Measurements from ENCODE around the genes GZF1, CST3 and CST2.

DNA sequence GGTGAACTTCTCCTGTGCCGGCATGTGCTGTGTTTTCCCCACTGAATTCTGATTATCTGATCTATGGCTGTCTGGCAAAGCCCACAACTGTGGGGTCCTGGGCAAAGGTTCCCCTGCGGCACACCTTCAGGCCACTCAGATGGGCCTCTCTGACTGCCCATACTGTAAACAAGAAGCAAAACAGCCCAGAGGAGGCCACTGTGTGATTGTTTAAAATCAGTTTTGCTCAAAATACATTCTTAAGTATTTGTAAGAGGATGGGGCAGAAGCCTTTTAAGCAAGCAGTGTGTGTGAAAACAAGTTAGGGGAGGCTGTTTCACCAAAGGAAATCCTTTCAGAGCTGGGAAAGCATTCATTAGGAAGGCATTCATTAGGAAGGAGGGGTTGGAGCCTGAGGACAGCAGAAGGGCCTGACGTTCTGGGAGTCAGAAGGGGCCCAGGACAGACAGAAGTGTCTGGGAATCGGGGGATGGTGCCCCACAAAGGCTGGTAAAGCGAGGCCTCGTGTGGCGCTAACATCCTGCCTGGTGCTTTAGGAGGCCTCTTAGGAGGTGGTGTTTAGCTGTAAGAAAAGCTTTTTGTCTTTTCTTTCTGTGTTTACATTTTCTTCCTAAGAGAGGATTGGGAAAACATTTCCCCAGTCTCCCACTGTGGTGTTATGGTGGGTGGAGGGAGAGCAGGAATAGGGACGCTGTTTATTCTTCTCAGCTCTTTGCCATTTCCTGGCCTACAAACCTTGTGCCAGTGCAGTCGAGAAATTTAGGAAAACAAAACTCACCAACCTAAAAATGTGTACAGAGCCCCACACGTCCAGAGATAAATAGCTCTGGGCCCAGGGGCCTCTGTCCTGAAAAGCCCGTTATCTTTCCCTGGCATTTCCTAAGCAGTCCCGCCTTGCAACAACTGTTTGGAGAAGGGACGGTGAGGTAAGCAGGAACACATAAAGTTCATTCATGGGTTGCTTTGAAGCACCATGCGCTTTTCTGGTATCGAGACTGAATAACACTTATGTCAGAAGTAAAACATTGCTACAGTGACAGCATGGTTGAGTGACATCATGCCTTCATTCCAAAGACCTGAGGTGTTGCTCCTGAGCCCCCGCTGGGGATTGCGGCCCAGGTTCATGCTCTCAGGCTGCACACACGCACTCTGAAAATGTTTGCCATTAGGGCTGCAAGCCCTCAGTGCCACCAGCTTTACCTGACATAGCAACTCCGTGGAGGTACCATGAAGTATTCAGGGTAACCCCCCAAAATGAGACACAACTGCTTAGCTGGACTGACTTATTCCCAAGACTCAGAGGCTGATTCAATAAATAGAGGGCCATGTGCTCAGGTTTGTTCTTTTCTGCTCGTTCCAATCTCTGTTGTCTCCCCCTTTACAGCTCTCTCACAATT is 80.3 kb upstream of the NXT1 start:
- RRBS, result no CpG with 5 or more reads among the region's 20 CpGs

DNA sequence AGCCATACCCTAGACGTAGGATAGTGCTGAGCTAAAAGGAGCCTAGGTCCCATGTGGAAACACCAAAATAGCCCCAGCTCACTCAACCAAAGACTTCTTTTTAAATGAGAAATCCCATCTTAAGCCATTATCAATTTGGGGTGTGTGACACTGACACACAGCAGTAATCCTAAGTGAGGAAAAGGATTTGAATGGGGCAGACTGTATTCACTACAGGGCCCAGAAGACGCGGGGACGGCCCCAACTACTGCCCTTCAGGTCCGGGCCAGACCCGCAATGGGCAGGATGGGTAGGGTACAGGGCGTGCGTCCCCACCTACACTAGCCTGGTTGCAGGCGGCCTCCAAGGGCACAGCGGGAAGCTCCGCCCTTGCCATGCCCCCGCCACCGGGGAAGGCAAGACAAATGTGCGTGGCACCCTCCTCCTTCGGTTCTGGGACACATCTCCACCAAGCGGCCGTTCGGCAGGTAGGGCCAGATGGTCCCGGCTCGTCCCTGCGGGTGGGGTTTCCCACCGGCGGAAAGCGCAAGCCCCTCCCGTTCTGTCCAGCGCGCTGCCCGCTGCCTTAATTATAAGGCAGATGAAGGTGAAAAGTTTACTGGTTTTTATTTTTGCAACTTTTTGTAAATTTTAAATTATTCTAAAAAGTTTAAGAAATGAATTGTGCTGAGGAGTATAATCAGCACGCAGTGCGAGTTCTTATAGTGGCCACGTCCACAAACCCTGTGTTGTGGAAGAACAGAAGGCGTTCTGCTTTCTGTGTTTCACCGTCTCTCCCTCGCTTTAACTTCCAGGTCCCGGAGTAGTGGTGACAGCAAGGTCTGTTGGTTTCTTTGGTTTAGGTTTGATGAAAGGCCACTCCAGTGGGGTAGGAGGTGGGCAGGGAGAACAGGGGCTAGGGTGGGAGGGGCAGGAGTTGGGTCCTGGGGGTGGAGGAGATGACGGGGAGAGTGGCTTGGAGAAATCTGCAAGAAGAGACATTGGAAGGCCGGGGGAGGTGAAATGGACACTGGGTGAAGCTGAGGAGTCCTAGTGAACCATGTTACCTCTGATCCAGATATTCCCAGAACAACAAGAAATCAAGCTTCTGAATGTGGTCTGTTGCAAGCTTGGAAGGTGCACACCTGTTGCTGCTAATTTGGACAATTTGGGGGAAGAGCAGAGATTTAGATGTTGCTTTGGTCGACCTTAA is 5.6 kb upstream of the GZF1 start:
- RRBS, result 53% methylated on average over 6 of the region's 38 CpGs

DNA sequence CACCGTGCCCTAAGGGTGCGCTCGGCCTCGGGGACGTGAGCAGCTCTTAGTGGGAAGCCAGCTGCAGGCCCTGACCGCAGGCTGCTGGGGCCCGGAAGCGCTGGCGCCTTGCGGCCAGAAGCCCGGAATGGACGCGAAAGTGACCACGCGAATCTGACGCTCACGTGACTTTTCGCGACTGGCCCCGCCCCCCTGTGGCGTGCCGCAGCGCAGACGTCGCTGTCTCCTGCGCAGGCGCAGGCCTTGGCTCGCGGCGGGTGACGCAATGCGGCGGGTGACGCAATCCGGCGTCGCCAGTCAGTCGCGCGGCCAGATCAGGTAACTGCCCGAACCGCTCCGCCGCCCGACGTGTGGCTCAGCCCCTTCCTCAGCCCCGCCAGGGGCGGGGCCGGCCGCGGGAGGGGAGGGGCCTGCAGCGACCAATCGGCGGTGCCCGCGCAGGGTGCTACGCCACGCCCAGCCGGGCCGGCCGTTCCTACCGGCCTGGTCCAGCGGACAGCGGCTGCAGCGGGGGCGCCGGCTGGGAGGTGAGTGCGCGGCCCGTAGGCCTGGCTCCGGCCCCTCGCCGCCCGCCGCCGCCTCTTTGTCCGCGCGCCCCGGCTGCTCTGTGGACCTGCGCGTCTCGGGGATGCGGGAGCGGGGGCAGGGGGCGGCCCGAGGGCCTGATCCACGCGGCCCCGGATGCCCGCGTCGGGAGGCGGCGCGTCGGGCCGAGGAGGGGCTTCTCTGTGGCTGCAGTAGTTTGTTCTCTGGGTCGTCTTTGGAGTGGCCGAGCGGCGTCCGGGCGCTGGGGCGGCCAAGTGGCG is at the start of gene GZF1:
TSS of gene GZF1 (plus strand) at position 472 of the 806 bp plus-strand sequence.
- RRBS, result 2% methylated on average over 46 of the region's 106 CpGs

DNA sequence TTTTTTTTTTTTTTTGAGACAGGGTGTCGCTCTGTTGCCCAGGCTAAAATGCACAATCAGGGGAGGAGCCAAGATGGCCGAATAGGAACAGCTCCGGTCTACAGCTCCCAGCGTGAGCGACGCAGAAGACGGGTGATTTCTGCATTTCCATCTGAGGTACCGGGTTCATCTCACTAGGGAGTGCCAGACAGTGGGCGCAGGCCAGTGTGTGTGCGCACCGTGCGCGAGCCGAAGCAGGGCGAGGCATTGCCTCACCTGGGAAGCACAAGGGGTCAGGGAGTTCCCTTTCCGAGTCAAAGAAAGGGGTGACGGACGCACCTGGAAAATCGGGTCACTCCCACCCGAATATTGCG is 4.7 kb upstream of the NAPB start:
- RRBS, result no CpG with 5 or more reads among the region's 21 CpGs

GRCh38 chr20:23524071-23524298 is 33.1 kb downstream of the CST8 start:
- RRBS, result no CpG with 5 or more reads among the region's 9 CpGs

DNA sequence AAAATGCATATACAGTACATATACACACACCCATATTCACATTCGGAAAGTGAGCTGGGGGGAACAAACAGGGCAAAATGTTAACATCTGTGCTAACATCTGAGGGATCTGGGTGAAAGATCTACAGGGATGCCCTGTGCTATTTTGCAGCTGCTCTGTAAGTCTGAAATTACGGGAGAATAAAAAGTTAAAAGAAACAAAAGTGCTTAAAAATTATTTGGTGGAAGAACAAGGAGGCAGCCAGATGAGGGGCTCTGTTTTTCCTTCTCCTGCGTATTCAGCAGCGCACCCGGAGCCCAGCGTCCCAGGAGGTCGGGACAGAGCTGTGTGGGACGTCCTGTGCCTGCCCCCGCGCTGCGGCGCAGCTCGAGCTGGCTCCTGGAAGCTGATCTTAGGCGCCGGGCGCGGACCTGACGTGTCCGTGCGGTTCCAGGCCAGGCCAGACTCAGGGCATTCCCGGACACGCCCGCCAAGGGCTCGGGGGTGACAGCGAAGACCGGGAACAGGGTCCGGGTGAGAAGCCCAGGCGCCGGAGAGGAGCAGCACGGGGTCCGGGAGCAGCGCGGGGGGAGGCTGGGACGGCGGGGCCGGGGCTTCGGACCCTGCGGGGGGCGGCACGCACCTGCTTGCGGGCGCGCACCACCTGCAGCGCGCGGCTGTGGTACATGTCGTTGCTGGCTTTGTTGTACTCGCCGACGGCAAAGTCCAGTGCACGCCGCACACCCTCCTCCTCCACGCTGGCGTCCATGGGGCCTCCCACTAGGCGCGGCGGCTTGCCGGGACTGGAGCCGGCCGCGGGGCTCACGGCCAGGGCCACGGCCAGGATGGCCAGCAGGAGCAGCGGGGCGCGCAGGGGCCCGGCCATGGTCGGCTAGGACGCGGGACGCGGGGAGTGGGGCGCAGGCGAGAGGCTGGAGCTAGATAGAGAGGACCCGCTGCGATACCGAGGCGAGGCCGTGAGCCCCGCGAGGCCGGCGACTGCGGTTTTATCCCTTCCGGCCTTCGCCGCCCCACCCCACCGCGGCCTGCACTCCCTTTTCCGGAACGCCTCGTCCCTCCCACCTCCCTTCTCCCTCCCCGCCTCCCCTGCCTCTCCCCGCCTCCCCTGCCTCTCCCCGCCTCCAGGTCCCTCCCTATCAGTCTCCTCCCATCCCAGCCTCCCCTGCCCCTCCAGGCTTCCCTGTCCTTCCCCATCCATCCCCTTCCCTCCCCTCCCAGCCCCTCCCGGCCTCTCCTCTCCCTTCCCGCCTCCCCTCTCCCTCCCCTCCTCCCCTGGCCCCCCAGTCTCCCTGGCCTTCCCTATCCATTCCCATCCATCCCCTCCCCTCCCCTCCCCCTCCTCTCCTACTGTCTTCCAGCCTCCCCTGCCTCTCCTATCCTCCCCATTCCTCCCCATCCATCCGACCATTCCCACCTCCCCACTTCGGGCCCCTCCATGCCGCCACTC is at the start of gene CST3:
TSS of gene CST3 (minus strand) at position 958 of the 1,447 bp plus-strand sequence.
- RRBS, result 3% methylated on average over 36 of the region's 100 CpGs

DNA sequence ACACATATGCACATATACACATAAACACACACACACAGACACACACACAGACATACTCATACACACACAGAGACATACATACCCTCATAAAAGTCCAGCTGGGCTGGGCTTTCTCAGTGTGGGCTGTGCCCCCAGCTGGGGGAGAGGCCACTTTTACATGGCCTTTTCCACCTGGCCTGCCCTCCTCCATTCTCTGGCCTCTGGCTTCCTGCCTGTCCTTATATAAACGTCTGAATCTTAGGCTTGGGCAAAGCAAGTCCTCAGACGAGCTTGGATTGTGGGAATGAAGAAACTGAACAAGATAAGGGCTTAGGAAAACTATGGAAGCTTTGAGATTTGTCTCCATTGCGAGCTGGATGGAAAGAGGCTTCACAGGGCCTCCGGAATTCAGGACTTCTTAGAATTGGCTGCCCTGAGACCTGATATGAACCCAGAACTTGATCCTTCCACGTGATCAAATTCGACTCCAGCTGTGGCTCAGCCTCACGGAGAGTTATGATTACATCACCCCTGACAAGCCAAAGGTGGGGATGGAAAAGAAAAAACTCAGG is 22.5 kb upstream of the CST3 start:
- RRBS, result no CpG with 5 or more reads among the region's 7 CpGs

GRCh38 chr20:23826641-23826840 is at the start of gene CST2:
CST2 (minus strand) TSS chr20:23826729.
- RRBS, result no CpG with 5 or more reads among the region's 2 CpGs

- RRBS, result no CpG with 5 or more reads among the region's 15 CpGs
Measured at GRCh38 chr20:23980939-23981525, 7.5 kb downstream of the GGTLC1 start.

GRCh38 chr20:24027135-24027735 is 38.7 kb upstream of the GGTLC1 start:
- RRBS, result no CpG with 5 or more reads among the region's 9 CpGs

DNA sequence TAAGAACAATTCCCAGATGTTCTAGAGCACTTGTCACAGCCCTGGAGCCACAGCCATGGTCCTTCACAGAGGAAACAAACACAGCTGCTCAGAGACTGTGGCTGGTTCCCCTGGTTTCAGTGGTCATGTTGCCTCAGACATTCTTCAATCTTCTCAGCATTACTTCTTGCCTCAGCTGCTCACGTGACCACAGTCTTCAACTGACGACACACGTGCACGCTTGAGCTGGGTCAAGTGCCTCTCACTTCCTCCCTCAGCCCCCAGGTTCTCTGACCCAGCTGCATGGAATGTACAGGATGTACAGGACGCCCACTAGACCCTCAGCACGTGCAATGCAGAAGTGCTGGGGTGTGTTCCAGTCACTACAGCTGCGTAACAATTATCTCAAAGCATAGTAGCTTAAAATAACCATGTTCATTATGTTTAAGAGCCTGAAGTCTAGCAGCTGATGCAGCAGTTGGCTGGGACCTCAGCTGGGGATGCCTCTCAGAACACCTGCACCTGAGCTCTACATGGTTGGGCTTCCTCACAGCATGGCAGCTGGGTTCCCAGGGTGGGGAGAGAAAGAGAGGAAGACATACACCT is 159.9 kb upstream of the GGTLC1 start:
- RRBS, result no CpG with 5 or more reads among the region's 7 CpGs

DNA sequence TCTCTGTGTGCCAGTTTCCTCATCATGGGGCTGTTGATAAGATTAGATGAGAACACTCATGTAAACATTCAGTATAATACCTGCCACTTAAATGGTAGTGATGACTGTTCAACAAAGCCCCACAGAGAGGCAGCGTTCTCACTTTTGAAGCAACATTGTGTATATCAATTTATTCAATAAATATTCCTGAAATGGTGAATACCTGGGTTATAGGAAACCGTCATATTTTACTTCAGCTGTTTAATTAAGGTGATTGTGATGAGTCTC is 114.6 kb upstream of the CST7 start:
- RRBS, result no CpG with 5 or more reads among the region's 2 CpGs

DNA sequence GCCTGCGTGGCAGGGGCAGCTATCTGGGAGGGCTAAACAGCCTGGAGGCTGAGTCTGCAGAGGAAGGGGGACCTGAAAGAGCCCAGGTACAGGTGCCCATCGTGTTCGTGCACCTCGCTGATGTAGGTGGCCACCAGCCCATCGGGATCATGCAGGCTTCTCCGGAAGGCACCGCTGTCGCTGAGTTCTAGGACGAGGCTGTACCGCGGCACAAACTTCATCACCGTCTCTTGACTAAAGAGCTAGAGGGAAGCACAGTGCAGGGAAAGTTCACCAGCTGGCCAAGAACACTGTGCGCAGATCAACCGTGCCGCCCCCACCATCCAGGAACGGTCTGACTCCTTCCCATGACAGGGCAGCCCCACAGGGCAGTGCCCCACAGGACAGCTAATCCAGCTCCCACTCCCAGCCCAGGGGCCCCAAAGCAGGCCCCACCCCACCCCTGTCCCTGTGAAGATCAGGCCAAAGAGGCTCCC is 14.8 kb downstream of the CST7 start:
- RRBS, result no CpG with 5 or more reads among the region's 16 CpGs

GRCh38 chr20:24965009-24965781 is 16.1 kb downstream of the CST7 start:
- RRBS, result no CpG with 5 or more reads among the region's 7 CpGs

- RRBS, result no CpG with 5 or more reads among the region's 14 CpGs
Measured at GRCh38 chr20:25017190-25017837, 24.8 kb upstream of the APMAP start.

GRCh38 chr20:25022647-25023367 is 30.3 kb upstream of the APMAP start:
- RRBS, result no CpG with 5 or more reads among the region's 16 CpGs

- RRBS, result no CpG with 5 or more reads among the region's 2 CpGs
Measured at GRCh38 chr20:25197137-25197533, 1.6 kb downstream of the ENTPD6 start.

DNA sequence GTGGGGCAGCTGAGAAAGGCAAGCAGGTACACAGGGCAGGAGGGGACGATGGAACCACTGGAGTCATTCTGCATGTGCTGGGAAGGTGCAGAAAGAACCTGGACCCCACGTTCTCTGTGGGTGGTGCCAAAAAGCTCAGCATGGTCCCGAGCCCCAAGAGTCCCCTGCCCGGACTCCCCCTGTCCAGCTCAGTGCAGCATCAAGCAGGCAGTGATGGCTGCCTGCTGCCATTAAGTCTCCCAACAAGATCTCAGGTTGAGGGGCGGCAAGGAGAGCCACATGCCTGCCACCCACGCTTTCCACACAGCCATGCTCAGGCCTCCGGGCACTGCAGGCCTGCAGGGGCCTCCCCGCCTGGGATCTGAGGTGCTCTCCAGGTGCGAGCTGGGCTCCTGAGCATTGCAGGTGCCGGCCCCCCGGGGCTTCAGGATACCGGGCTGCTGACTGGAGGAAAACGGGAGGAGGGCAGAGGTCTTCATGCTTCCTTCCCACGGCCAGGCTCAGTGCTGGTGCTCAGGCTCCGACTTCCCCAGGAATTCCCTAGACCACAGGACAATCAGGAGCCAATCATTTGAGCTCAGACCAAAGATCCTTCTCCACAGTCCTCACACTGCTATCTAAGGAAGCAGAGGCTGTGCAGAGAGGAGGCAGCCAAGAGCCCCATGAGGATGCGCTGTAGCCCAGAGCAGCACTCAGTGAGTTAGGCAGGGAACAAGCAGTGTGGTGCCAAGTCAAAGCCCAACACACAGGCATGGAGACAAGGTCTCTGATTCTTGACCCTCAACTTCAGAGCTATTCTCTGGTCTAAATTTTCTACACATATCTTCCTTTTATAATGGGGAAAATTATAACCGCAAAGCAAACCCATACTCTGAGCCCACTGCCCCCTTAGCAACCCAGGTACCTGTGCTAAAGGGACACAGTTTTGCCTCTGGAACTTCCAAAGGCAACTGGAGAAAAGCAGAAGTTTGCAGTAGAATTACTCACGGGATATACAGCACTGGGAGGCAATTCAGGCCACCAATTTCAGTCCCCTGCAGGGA is 52.8 kb downstream of the PYGB start:
- RRBS, result 81% methylated on average over 2 of the region's 18 CpGs

- RRBS, result no CpG with 5 or more reads among the region's 12 CpGs
Measured at GRCh38 chr20:25306065-25307219, 58.6 kb downstream of the PYGB start.

DNA sequence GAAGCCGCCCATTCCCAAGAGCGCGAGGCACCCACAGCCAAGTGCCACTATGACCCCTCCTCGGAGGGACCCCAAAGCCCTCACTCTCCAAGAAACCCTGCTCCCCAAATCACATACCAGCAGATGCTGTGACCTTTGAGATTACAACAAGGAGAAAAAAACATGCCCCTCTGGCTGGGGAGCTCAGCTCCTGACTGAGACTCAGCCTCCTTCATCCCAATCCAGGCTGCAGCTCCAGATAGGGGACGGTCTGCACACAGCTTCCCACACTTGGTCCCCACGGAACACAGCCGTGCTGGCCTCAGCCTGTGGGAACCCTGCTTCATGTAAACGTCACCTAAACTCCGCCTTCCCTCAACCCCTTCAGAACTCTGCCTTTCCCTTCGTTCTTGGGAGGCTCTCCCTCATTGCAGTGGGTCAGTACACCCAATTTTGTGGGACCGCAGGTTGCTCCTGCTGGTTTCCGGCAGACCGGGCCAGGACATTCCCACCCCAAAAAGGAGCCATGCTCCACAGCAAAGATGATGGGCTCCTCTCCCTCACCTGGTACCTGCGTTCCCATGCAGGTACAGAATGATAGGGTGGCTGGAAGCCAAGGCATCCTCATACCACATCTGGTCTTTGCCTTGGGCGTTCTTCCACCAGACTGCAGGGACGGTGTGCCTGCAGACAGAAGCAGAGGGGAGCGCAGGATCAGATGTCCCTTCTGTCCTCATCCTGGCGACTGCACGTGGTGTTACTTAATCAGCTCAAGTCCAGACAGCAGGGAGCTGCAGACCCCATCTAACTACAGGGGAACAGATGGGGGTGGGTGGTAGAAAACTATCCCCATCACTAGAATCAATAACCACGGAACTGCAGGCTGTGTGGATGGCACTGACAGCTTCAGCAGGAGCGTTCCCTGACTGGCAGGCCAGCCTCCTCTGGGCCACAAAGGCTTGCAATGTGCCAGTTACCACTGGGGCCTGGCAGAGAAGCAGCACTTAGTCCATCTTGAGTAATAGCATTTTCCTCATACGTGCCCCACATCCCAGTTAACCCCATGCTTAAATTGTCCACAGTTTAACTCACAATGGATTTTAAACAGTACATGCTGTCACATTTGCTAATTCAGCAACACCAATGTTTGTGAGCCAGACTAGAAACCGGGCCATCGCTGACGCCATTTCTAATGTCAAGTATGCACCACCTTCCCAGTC is 70.6 kb downstream of the ABHD12 start:
- RRBS, result no CpG with 5 or more reads among the region's 25 CpGs